Skeletal muscle satellite cell (primary cell): ENCODE measurements around the genes CYP3A43, AZGP1 and ZCWPW1.

- CAGE, long polyA plus RNA, result no peak
These were observed 2.7 kb downstream of the ZNF655 start for GRCh38 chr7:99561003-99561597.

GRCh38 chr7:99562636-99563351 lies 4.4 kb downstream of the ZNF655 start:
- CAGE, long polyA plus RNA, result no peak

GRCh38 chr7:99650088-99650424 lies 29.7 kb downstream of the CYP3A5 start:
- CAGE, long polyA plus RNA, result no peak

- CAGE, long polyA plus RNA, result no peak
These were observed 13.1 kb downstream of the CYP3A5 start for GRCh38 chr7:99666684-99667197.

DNA sequence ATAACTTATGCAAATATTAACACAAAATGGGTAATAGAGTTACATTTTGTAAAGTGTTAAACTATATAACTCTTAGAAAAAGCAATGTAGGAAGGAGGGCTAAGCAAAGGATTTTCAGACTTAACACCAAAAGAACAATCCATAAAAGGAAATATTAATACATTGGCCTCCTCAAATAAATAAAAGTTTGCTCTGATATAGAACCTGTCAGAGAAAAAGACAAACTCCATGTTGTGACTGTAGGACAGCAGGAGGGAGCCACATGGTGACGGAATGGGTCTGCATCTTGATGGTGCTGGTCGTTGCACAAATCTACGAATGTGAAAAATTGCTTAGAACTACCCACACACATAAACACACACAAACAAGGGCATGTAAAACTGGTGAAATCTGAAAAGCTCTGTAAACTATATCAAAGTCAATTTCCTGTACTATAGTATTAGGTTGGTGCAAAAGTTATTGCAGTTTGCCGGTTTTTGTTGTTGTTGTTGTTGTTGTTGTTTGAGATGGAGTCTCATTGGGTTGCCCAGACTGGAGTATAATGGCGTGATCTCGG lies 8.2 kb downstream of the CYP3A5 start:
- CAGE, long polyA plus RNA, result no peak

GRCh38 chr7:99780464-99781380 lies 3.3 kb downstream of the CYP3A4 start:
- CAGE, long polyA plus RNA, result no peak

DNA sequence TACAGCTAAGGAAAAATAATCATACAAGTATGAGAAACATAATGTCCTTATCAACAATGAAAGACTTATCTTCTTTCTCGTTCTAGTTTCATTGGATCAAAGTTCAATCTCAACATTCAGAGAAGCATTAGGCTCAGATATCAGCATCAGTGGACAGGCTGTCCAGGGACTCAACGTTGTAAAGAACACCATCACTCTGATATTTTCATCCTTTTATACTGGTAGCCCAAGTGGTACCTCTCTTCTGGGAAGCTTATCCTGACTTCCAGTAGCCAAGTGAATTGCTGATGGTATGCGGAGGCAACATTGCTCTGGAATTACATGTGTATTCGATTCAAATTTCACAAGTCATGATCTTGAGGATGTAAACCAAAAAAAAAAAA lies 3.1 kb upstream of the CYP3A4 start:
- CAGE, long polyA plus RNA, result no peak

DNA sequence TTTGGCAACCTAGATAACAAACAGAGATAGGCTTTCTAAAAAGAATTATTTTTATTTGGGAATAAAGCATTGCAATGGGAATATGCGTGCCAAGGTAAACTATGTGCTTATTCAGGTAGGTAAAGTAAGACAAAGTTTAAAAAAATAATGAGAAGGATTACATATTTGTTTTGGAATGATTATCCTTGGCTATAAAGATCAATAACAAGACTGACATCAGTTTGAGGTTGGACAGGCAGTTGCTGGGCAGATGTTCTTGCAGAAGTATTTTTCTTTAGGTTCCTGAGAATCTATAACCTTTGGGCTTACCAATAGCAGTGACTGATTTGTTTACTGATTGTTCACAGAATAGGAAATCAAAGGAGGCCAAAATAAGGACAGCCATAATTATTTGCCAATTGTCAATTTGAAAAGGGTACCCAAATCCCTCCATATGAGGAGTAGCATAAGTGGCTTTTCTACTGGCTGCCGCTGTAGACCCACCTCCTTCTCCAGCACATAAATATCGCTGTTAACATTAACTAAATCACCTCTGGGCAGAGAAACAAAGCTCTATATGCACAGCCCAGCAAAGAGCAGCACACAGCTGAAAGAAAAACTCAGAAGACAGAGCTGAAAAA lies at the start of gene CYP3A43:
Gene CYP3A43, plus strand, starts transcription at position 529 of the 620 bp plus-strand sequence.
- CAGE, long polyA plus RNA, result no peak

GRCh38 chr7:99828691-99829335 lies 1.0 kb downstream of the CYP3A43 start:
- CAGE, long polyA plus RNA, result no peak

GRCh38 chr7:99897875-99898279 lies 21.0 kb upstream of the OR2AE1 start:
- CAGE, long polyA plus RNA, result no peak

- CAGE, long polyA plus RNA, result no peak
These were observed 19.6 kb downstream of the TRIM4 start for GRCh38 chr7:99899611-99900157.

DNA sequence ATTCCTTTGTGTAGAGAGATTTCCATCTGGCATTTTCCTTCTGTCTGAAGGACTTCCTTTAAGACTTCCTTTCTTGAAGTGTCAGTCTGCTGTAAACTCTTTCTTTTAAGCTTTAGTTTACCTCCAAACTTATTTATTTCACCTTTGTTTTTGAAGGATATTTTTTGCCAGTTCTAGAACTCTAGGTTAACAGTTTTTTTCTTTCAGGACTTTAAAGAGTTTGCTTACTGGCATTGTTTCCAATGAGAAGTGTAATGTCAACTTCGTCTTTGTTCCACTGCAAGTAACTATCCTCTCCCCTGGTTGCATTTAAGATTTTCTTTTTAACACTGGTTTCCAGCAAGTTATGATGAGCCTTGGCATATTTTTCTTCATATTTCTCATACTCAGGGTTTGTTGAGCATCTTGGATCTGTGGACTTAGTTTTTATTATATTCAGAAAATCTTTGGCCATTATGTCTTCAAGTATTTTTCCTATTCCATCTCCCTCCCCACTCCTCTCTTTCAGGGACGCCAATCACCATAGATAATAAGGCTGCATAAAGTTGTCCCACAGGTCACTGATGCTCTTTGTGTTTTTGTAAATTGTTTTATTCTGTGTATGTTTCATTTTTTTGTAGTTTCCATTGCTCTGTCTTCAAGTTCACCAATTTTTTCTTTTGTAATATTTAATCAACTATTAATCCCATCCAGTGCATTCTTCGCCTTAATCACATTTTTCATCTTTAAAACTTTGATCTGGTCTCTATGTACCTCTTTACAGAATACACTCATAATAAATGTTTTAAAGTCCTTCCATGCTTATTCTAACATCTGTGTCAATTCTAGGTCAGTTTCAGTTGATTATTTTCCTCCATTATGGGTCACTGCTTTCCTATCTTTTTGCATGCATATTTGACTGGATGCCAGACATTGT lies 18.5 kb downstream of the TRIM4 start:
- CAGE, long polyA plus RNA, result no peak

- CAGE, long polyA plus RNA, result no peak
These were observed at the start of gene AZGP1 for GRCh38 chr7:99975391-99976417. AZGP1 (minus strand) TSS chr7:99976031.

DNA sequence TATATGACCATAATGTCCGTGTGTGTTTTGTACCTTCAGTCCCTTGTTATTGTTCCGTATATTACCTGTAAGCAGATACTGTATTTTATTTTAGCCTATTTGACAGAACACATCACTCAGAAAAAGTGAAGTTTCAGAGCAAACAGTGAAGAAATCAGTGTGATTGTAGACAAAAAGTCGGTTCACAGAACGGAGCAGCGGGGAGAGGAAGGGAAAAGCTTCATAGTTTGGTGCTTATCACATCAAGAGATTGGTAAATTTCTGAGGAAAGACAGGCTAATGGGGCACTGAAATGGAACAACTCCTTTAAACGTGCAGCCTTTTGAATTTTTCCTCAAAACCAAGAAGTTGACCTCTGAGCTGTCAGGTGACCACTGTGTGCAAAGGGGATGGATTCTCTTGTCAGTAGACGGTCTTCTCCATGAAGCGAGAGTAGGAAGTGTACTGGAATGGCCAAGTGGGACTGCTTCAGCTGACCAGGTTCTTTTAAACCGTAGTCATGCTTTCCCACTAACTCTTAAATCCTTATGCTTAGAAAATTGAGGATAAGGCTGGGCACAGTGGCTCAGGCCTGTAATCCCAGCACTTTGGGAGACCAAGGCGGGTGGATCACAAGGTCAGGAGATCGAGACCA lies 11.3 kb upstream of the ZSCAN21 start:
- CAGE, long polyA plus RNA, result no peak

DNA sequence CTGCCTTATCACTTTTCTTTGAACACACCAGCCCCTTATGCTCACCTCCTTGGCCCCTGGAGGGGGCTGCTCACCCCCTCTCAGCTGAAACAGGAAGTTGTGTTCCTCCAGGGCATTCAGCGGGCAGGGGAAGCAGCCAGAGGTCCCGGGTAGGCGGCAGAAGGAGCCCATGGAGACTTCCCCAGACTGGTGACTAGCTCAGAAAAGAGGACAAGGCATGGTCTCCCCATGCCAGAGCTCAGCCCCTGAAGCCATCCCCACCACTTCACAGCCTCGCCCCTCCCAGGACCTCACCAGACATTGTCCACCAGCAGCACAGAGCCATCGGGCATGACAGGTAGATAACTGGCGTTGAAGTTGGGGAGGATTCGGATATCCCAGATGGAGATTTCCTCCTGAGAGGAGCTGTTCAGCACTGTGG lies 1.7 kb downstream of the TRAPPC14 start:
- CAGE, long polyA plus RNA, result no peak

- CAGE, long polyA plus RNA, result no peak
These were observed 14.7 kb downstream of the STAG3 start for GRCh38 chr7:100192336-100192861.

GRCh38 chr7:100345707-100346248 lies 12.1 kb upstream of the PILRB start:
- CAGE, long polyA plus RNA, result no peak

DNA sequence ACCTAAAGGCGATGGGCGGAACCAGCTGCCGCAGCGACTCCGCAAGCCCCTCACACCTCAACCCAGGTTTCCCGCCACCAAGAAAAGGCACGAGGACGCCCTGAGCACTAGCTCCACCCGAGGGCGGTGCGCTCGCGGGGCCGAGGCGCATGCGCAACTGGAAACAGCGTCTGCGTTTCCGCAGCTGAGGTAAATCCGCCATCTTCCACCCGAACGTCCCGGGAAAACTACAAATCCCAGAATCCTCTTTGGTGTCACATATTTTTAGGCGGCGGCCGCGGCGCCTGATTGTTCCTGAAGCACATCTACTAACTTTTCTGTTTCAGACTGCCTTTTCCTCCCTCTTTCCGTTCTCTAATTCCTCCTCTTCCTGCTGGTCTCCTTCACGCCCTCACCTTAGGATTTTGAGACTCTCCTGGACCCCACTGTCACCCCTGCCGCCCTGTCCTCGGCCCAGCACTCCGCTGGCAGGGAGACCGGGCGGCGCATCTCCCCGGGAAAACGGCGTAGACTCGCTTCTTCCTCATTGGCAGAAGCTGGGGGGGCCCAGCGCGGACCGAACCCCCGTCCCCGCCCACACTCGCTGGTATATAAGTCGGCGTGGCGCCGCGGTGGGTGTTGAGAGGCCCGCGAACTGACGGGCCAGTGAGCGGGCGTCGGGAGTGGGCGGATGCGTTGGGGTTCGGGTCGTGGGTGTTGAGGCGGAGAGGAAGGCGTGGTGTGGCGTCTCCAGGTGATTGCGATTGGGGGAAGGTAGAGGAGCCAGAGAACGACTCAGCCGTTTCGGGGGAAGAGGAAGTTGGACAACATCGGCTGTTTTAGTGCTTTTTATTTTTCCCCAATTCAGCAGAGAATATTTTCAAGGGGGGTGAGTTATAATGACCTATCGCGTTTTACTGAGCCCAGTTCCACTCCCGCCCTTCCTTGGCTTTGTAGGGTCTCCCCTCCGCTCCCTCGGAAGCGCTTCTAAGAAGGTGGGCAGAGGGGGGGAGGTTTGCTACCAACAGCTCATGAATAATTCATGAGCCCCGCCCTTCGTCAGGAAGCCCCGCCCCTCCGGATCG lies at the start of gene ZCWPW1:
Gene ZCWPW1, minus strand, starts transcription at position 531 of the 1,064 bp plus-strand sequence.
- CAGE, long polyA plus RNA, result no peak

DNA sequence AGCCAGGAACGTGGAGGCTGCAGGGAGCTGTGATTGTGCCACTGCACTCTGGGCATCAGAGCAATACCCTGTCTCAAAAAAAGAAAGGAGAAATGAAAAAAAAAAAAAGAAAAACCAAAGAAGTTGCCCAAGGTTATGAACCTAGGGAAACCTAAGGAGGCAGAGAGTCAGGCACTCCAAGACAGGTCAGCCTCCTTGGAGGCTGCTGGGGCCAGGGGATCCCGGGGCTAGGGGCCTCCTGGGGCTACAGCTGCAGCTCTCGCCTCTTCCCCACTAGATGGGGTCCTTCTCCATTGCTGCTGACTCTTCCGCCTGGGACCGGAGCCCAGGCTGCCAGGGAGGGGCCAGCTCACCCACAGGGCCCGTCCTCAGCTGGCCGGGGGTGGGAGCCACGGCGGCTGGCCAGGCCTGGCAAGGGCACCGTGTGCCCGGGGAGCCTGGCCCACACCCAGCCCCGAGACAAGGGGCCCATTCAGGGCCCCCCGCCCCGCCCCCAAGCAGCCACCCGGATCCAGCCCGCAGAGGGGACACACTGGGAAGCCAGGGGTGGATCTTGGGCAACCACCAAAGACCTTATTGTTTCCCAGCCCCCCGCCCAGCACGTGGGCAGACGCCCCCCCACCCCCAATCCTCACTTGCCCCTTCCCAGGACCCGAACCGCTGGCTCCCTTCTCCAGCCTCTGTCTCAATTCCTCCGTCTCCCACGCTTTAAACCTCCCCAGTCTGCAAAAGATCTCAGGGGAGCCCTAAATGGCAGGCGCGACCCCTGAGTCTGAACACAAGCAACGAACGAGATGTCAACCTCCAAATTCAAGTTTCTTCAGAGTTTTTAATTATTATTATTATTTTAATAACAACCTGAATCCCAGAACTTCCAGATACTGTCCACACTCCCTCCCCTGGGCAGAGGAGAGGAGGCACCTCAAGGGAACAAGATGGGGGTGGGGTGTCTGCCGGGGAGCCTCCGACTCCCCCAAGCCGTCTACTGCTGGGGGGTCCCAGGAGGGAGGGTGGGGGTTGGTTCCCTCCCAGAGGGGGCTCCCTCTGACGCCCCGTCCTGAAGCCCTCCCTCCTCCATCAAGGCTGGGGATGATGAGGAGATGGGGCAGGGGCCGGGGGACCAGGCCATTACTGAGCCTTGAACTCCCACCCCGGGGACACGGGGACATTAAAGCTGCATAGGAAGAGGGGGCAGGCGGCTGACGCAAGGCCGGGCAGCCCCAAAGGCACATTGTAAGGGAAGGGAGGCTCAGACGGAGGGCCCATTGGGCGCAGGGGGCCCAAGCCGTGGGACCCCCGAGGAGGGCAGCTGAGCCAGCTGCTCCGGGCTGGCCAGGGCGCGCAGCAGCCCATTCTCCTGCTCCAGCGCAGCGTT lies 2.1 kb upstream of the SPACDR start:
- CAGE, long polyA plus RNA, result no peak

DNA sequence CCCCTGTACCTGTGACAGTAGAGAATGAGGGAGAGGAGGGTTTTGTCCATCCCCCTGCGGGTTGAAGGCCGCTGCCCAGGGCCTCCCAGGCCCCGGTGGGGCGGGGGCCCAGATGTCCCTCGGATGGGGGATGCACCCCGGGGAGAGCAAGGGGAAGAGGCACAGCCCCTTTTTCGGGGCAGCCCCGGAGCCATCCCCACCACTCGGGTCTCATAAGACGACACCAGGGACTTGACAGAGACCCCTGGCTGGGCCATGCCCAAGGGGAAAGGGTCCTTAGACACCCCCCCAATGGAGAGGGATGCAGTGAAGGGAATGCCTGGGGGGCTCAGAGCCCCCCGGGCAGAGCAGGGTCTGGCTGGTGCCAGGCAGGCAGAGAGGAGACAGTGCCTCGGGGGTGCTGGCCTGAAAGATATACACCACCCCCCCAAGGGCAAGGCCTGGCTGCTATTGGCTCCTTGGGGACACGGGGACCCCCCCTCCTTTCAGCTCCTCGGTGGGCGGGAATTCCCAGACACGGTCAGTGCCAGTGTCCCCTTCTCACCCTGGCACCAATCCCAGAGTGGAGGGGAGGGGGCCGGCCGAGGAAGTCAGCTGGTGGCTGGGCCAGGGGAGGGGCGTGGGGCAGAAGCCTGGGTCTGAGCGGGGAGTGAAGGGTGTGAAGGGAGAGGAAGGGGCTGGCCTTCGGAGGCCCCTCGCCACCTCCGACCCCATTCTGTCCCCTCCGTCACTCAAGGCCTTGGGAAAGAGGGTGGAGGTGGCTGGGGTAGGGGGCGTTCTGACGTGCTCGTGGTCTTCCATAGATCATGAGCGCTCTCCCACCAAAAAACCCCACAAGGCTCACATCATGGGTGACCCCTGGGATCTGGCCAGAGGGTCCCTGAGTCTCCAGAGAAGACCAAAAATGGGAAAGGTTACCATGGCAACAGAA lies 3.9 kb upstream of the SPACDR start:
- CAGE, long polyA plus RNA, result no peak